Urinary bladder (tissue), 3 donors: Measurements from ENCODE around the genes PKNOX2 and PATE4.

DNA sequence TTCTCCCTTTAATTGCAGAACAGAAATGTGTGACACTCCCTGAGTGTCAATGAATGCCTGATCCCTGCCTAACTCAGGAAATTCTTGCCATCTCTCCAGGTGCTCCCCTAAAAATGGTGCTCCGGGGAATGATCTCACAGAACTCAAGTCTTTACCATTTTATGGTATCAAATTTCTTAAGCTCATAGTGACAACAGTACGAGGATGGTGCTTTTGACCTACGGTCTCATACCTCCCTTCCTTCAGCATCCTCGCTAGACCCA, 13.7 kb downstream of the ROBO4 start:
- PRO-cap = no peak
- RAMPAGE, long total RNA = no peak

DNA sequence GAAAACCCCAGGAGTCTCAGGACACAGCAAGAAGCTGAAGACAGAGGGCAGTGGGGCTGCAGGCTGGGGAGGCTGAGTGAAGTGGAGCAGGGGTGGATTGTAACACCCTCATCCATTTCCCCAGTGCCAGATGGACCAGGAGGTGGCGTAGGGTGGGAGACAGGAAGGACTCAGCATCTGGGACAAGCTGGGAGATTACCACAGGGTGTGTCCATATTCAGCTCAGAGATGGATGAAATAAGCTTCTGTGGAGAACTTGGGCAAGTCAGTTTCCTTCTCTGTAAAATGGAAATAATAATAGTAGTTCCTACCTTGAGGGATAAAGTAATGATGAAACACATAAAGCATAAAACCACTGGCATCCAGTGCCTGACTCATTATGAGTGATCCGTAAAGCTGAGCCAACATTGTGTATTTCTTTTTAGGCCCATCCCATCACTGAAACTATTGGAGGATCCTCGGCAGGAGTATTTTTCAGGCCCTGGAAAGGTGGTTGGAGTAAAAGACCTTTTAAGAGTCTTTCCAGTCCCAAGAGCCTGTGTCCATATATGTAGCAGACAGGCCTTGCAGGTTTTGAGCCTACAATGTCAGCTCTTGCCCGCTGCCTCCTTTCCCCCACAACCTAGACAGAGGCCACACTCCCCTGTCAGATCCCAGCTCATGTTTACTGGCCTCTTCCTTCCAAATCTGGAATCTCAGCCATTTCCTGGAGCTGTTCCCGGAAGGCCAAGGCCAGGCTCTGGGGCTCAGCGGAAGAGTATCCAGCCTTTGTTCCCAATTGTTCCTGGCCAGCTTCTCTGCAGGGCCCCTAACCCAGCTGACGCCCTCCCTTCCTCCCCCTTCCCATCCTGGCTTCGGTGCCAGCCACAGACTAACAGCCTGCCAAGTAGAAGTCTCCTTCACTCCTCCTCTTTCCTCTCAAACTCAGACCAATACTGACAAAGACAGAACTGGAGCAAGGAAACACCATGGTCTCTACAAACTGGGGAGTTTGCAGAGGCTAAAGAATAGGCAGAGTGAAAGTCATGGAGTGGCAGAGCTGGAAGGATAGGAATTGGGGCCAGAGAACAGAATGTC, 872 bp upstream of the ROBO4 start:
- PRO-cap = unidirectional peak, plus-strand start at position 438 of the sequence
- RAMPAGE, long total RNA = no peak

- PRO-cap = no peak
- RAMPAGE, long total RNA = no peak
Measured at GRCh38 chr11:124929129-124929705, 6.6 kb downstream of the HEPACAM start.

DNA sequence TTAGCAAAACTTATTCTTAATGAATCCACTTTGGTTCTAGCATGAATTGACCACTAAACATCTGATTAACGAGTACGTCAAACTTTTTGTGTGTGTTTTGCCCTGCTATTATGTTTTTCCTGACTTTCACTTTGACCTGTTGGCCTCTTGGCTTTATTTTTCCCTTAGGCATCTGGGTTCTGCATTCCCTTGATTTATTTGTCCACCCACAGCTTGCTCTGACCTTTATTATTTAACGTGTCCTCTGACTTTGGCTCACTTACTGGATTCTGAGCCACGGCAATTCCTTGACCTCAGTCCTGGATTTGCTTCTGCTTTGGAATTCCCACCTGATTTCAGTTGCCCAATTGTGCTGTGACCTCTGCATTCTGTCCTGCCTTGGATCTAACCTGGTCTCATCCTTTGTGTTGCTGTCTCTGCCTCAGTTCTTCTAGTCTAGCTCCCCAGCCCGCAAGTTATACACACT, 12.1 kb upstream of the TMEM218 start:
- PRO-cap = no peak
- RAMPAGE, long total RNA = no peak

DNA sequence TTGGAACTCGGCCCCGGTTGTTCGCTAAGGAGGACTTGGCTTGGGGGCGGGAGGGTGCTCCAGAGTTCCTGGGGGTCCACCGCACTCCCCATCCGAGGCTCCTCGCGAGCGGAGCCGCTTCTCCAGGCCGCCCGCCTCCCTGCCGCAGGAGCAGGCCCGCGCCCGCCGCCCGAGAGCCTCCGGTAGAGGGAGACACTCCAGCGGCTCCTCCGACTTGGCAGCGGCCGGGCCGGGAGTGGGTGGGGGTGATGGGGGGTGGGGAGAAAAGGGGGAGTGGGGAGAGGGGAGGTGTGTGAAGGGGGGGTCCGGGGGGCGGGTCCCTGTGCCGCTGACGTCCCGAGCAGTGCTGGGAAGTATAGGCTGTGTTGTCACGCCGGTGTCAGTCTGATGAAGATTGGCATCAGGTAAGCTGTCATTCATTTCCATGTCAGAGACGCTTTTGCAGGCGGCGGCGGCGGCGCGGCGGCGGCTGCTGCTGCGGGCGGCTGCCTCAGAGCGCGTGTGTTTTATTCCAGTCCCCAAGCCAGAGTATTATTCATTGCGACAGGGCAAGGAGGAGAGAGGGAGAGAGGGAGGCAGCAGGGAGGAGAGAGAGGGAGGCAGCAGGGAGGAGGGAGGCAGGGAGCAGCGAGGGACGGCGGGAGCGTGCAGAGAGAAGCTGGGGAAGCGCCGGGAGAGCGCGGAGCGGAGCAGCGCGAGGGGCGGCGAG, at the start of gene PKNOX2:
Gene PKNOX2 (plus strand): TSS at position 379 of the 709 bp plus-strand sequence.
- PRO-cap = bidirectional peak, plus-strand start at position 430 of the sequence, minus-strand start at position 135 of the sequence; bidirectional peak, plus-strand start at position 650 of the sequence, minus-strand start at position 508 of the sequence
- RAMPAGE, long total RNA = no peak

DNA sequence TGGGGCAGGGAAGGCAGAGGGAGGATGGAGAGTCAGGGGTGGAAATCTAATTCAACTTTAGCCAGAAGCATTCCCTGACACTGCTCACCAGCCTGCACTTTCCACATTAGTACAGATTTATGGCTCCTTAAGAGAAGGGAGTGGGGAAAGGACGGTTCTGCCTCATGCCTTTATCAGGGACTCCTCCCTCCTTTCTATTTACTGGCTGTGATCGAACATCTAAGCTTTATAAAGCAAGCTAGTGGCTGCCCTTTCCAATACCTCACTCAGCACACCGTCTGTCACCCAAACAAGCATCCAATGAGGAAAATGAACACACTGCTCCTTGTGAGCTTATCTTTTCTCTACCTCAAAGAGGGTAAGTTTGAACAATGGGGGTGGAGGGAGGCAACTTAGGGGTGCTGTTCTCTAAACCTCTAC, at the start of gene PATE4:
Gene PATE4 (plus strand): TSS at position 257 of the 420 bp plus-strand sequence.
- PRO-cap = no peak
- RAMPAGE, long total RNA = no peak

- PRO-cap = no peak
- RAMPAGE, long total RNA = no peak
Measured at GRCh38 chr11:125893756-125894373, 6.4 kb downstream of the HYLS1 start.

- PRO-cap = no peak
- RAMPAGE, long total RNA = no peak
Measured at GRCh38 chr11:125941447-125942411, 4.1 kb upstream of the VSIG10L2 start.

DNA sequence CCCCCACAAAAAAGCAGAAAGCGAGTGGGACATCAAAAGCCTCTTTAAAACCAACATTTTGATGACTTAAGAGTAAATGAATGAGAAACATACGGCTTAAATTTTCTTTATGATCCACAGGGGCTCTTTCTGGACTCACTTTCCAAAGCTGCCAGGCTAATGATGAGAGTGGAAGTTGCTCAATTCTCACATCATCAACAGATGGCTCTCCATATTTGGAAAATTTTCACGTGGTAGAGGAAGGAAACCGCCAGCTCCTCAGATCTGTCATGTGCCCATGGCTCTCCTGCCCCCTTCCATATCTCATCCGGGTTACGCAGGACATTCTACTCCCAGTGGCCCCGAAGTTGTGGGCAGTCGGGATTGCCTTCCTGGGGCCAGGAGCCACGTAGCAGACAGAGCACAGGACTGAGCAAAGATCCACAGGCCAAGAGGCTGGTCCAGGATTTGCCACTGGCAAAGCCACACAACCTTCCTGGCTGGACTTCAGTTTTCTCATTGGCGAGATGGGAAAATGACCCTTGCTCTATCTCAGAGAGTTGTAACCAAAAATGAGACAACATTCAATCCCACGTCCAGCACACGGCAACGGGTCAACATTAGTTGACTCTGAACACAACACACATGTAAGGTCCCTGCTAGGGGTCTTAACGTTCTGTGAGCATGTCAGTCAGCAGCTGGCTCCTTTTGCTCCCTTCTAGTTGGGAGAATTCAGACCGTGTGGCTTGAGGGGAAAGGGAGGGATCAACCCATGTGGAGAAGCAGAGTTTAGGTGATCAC, 38.8 kb downstream of the RPUSD4 start:
- PRO-cap = no peak
- RAMPAGE, long total RNA = no peak

DNA sequence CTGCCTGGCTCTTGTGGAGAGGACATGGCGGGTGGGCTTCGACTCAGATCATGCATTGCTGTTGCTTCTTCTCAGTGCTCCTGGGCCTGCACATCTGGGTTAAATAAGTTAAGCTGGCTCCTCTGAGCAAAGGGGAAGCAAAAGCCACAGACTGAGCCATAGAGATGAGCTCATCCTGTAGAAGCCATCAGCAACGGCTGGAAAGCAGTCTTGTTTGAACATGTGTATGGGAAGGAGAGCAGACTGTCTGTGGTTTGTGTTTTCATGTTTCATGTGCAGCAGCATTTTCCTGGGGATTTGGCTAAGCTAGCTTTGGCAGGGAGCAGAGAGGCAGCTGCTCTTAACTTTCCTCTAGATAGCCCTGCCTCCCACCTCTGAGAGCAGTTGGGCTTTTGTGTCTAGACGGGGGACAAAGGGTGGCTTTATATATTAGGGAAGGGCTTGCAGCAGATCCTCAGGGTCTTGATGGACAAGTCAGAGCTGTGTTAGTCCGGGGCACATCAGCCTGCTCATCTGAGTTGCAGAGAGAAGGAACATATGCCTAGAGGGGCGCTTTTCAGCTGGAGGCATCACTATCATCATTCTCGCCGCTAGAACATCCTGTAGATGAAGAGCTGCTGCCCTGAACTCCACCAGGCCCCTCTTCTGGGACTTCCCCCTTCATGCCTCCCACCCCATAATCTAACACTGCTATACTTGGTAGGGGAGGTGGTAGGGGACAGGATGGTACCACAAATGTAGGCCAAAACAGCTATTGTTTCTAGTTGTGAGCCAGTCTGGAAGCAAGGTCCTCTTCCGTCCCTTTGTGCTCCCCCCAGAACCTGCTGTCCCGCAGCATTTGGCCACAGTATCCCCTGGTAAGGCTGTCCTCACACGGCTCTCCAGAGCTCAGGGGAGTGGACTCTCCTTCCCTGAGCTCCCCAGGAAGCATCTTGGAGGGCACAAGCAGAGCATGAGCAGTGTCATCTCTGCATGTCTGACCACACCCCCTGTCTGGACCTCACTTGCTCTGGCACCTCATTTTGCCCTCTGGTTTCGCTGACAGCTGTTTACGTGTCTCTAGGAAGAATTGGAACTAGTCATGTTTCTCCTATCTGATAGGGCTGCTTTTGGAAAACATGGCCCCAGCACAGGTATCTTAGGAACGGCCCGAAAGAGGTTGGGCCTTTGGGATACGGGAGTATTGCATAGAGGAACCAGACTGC, 15.2 kb downstream of the DCPS start:
- PRO-cap = no peak
- RAMPAGE, long total RNA = no peak

DNA sequence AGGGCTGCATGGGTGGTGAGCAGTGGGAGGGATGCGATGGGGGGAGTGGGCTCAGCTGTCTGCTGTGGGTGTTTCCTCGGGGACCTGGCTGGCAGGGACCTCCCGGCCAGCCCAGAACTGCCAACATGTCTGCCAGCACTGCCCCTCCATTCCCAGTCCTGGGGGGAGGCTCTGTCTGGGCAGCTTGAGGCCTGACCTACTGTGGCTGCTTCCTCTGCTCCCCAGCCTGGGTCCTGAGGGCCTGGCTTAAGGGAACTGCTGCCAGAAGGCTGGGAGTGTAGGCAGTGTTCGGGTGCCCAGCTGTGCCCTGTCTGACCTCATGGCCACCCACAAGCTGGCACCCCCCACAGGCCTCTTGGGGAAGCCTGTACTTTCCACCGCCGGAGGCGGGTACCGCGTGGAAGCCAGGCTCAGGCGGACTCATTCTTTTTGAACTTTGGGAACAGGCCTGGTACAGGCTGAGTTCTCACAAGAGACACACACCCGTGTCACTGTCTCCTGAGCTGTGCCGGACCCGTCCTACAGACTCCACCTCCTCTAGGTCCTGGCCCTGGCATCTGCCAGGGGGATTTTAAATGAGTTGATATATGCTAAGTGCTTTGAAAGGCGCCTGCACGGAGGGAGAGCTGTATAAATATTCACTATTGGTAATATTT, 1.0 kb downstream of the ST3GAL4 start:
- PRO-cap = no peak
- RAMPAGE, long total RNA = no peak

- PRO-cap = no peak
- RAMPAGE, long total RNA = no peak
Measured at GRCh38 chr11:126426823-126427222, 71.3 kb downstream of the ST3GAL4 start.

GRCh38 chr11:126433463-126433862, 78.0 kb downstream of the ST3GAL4 start:
- PRO-cap = no peak
- RAMPAGE, long total RNA = no peak

DNA sequence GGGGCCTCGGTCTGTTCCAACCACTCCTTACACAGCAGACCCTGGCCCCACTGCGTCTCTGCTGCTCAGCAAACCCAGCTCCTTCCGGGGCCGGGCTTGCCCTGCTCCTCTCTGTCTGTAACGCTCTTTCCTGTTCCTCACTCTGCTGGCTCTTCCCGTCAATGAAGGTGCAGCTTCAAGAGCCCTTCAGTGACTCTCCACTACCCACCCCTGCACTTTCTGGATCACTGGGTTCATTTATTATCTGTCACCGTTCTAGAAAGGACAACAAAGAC, 122.5 kb downstream of the ST3GAL4 start:
- PRO-cap = no peak
- RAMPAGE, long total RNA = no peak

DNA sequence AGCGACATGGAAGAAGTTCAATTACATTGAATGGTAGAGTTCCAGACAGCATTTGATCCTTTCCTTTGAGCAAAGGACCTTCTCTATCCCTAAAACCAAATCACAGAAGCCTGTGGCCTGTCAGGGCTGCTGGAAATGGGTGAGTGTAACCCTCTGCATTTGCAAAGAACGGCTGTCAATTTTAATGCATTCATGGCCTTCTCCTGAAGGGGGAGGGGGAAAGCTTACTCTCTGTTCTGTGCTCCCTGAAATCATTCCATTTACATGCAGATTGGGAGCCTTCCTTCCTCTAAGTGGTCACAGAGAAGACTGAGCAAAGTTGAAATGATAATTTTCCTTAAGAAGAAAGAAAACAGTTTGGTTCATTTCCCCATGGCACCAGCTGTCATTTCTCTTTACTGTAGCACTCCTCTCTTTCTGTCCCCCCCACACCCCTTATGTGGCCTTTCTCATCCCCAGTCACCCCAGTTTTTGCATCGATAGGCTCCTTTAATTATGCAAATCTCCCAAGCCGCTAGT, 109.3 kb upstream of the KIRREL3 start:
- PRO-cap = no peak
- RAMPAGE, long total RNA = no peak

DNA sequence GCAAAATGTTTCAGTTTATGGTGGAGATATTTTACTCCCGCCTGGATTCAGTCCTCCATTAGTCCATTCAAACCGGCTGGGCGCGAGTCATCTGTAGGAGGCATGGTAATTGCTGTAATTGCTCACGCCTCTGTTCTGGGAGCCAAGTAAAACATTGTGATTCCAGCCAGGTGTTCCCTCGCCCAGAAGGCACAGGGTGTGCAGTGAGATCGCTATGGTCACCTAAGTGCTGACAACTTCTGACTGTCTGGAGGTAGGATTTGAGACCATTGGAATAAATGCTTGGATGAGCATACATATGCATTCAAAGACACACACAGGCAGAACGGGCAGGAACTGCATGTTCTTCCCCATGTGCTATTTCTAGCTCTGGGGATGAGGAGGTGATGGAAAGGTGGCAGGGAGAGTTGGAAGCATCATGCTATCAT, 627.7 kb upstream of the KIRREL3 start:
- PRO-cap = no peak
- RAMPAGE, long total RNA = no peak

DNA sequence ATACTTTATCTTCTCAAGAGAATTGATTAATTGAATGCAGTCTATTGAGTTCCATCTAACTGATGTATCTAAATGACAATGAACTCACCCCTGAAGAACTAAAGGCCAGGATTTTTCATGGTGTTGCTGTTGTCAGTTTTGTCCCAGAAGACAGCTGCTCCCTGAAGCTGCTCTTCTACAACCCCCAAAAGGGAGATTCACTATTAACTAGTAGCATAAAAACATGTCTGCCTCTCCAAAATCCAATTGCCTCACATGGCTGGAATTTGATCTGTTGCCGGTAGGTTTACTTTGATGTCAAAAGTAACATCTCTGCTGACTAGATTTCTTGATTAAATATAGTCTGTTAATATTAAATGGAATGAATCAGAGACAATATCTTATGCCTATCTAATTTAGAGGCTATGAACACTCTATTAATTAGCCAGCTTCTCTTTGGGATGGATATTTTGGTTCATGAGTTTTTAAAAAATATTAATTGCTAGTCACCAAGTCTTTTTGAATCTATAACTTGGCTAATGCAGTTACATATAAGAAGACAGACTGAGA, 425.4 kb downstream of the ETS1 start:
- PRO-cap = no peak
- RAMPAGE, long total RNA = no peak

DNA sequence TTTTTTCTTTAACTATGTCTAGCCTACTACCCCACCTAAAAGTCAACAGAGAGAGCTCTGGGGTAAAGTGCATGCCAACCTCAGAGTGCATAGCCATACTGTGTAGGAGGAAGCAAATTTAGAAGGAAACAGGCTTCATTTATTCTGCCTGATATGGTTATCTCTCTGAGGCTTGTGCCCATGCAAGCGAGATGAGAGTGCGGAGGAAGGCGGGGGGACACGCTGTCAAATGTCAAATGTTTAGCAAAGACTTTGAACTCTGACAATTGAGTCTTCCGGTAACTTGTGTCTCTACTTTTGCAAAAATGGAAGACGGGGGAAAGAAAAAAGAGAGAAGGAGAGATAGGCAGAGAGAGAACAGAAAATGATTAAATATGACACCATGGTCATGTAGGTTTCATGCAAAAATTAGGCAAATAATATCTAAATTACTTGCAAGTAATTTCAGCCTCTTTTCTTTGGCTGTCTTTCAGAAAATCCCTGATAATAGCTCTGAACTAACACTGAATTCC, 295.4 kb downstream of the ETS1 start:
- PRO-cap = no peak
- RAMPAGE, long total RNA = no peak

DNA sequence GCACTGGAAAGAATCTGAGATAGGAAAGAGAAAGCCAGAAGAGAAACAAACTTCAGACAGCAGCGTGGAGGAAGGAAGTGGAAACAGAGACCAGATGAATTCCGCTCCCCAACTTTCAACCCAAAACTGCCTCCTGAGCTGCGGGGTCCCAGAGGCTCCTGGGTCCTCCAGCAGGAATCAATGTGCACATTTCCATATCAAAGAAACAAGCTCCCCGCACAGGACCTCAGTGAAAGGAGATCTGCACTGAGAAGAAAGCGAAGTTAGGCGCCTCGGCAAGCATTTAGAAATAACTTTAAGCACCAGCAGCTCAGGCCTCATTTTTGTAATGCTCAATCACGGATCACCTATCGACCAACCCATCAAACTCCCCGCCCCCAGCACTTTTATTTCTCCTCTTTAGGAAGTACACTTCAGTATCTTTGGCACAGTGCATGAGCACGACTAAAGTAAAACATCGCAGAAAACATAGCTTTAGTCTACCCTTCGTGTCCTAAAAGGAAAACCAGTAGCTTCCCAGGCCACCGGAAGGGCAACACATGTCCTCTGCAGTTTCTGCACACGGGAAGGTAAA, 245.5 kb downstream of the ETS1 start:
- PRO-cap = no peak
- RAMPAGE, long total RNA = no peak

GRCh38 chr11:128422414-128423147, 164.8 kb downstream of the ETS1 start:
- PRO-cap = no peak
- RAMPAGE, long total RNA = no peak